Subcutaneous preadipocyte (primary cell): ENCODE measurements around the genes MRGPRE and ART1.

- CAGE, long polyA plus RNA: no peak
These were observed 24.1 kb downstream of the NAP1L4 start for GRCh38 chr11:2968082-2968281.

DNA sequence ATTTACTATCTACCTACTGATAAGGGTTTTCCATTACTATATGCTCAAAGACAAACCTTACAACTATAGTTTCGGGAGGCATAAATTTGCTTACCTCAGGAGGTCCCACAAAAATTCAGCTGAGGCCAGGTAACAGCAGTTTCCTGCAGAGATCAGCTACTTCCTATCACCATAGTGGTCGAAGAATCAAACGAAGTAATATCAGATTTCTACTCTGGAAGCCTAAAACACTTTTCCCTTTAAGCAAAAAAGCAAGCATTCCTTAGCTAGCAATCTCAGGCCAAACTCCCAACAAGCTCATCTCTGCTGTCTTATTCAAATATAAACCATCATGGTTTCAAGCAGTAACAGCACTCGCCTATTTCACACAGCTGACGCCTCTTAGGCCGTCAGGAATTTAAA lies 3.1 kb downstream of the NAP1L4 start:
- CAGE, long polyA plus RNA: no peak

- CAGE, long polyA plus RNA: no peak
These were observed 21.9 kb upstream of the NAP1L4 start for GRCh38 chr11:3013840-3014603.

DNA sequence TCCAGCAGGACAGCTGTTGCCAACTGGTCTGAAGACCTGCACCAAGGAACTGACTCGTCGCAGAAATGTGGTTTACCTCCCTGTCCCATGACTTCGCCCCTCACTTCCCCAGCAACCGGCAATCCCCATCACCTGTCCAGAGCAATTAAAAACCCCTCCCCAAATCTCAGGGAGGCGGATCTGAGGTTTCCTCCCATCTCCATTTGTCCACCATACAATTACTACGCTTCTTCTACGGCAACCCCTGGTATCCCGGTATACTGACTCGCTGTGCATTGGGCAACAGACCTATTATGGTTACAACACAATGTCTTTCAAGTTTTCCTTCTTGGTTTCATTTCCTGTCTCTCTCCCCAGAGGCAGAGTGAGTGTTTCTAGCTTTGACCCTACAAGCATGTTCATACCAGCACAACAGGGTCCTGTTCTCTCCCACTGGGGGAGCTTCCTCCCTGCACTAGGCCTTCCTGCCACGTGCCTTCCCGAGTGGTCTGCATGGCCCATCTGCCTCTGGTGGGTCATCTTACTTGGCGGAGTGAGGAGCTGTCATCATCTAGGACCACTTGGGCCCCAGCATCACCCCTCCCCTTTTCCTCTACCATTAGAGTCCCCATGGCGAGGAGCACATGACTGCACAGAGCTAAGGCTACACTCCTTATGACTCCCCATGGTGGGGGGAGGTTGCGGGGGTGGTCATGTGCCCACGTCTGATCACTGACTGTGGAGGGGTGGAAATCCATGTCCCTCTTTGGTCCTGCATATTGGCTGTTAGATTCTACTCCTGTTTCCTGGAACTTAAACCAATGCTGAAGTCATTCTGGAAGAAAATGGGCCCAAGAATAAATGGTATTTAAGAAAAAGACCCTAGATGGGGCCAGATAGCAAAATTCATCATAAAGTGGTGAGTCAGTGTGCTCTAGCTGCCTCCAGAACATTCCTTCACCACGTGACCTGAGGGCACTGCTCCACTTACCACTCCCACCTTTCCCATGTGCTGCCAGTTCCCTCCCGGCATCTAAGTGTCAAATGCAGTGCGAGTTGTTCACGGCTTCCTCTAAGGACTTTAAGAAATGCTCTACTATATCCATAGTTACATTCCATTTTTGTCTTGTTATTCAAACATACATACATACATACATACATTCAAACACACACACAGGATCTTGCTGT lies 30.5 kb upstream of the NAP1L4 start:
- CAGE, long polyA plus RNA: no peak

DNA sequence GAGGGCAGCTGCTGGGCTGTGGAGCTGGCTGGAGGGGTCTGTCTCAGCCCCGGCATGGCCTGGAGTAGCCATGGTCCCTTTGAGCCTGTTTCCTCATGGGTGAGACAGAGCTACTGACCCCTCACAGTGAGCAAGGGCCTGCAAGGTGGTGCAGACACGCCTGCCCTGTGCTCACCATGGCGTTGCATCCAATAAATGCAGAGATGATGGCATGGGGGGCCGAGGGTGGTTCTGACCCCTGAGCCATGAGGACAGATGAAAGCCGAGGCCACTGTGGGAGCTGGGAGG lies 33.5 kb upstream of the CARS1 start:
- CAGE, long polyA plus RNA: no peak

DNA sequence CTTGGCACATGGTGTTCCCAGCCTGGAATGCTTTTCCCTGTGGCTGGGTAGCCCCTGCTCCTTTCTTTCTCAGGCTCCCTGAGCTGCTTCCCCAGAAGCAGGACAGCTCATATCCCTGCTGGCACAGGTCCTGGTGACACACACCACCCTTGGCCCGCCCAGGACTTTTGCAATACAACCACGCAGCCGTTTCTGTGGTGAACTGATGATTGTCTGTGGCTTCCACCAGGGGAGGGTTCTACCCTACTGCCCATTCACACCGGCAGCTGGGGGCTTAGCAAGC lies 40.7 kb downstream of the OSBPL5 start:
- CAGE, long polyA plus RNA: no peak

GRCh38 chr11:3127330-3127598 lies 37.8 kb downstream of the OSBPL5 start:
- CAGE, long polyA plus RNA: no peak

GRCh38 chr11:3164224-3164585 lies 905 bp downstream of the OSBPL5 start:
- CAGE, long polyA plus RNA: no peak

DNA sequence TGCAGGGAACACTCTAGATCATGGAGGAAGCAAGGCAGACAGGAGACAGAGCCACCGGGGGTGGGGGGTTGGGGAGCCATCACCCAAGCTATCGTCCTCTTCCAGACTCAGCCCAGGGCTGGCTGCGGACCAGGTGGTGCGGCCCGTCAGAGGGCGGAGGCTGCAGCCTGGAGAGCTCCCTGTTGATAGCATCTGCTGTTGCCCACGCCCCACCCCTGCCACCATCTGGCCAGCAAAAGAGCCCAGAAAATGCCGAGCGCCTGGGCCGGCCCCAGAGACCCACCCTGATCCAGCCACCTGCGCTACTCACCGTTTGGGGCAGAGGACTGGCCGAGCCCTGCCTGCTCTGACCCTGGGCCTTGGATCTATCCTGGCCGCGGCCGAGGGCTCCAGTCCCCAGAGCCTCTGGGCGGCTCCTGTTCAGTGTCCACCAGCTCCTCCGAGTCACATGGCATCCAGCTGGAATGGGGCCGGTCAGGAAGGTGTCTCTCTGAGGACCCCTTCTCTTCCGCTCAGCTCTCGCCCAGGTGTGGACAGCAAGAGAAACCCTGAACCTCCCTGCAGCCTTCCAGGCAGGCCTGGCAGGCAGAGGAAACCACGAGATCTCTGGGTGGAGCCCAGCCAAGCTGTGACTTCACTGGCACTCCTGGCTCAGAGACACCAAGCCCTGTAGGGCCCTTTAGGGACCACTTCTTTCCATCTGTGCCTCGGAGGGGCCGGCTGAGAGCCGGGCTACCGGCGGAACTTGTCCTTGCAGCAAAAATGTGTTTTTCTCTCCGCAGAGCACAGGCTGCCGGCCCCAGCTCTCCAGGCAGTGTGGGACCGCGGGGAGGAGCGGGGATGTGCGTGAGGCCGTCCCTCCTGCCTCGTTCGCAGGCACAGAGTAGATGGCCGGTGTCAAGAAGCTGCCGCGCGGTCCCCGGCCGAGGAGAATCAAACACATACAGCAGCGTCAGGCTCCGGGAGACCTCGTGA lies at the start of gene MRGPRE:
TSS of gene MRGPRE (minus strand) at position 587 of the 975 bp plus-strand sequence.
- CAGE, long polyA plus RNA: no peak

- CAGE, long polyA plus RNA: no peak
These were observed 43.2 kb upstream of the ZNF195 start for GRCh38 chr11:3422119-3422558.

DNA sequence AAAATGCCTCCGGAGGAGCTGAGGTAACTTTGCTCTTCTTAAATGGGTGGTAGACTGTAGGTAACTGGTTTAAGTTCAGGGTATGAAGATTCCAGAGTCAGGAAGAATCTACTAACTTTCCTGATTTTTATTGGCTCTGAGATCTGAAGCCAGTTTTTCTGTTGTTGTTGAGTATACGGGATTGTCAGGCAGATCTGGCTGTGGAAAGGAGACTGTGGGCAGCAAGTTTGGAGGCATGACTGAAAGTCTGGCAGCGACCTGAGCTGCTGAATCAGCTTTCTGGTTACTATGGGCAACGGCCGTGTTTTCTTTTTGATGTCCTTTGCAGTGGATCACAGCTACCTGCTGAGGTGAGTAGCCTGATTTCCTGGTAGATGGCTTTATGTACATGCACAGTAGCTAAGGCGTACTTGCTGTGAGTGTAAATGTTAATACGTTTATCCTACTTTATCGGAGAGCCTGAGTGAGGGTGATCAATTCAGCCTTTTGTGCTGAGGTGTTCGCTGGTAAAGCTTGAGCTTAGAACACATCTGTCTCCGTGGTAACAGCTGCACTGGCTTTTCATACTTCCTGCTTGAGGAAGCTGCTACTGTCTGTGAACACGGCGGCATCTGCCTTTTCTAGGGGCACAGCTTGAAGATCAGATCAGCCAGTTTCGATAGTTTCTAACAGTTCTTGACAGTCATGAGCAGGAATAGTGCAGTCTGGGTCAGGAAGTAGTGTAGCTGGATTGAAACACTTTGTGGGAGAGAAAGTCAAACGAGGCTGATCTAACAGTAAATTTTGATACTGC lies 129.7 kb downstream of the ART5 start:
- CAGE, long polyA plus RNA: no peak

- CAGE, long polyA plus RNA: no peak
These were observed 15.6 kb downstream of the ART5 start for GRCh38 chr11:3626145-3626656.

- CAGE, long polyA plus RNA: no peak
These were observed at the start of gene ART1 for GRCh38 chr11:3644157-3645193. TSS of gene ART1 (plus strand) at chr11:3645128.

DNA sequence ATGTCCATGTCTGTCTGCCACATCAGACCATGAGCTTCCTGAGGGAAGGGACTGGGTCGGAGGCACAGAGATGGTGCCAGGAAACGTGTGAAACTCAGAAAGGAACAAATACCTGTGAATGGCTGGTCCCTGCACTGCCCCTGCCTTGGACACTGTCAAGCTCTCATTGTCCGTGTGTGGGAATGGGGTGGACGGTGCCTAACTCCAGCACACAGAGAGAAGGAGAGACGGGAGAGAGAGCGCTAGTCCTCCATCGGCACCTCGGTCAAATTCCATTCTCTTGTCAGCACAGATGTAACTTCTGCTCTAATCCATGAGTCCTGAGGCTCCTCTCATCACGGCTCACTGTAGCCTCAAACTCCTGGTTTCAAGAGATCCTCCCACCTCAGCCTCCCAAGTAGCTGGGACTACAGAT lies 6.5 kb downstream of the CHRNA10 start:
- CAGE, long polyA plus RNA: no peak

DNA sequence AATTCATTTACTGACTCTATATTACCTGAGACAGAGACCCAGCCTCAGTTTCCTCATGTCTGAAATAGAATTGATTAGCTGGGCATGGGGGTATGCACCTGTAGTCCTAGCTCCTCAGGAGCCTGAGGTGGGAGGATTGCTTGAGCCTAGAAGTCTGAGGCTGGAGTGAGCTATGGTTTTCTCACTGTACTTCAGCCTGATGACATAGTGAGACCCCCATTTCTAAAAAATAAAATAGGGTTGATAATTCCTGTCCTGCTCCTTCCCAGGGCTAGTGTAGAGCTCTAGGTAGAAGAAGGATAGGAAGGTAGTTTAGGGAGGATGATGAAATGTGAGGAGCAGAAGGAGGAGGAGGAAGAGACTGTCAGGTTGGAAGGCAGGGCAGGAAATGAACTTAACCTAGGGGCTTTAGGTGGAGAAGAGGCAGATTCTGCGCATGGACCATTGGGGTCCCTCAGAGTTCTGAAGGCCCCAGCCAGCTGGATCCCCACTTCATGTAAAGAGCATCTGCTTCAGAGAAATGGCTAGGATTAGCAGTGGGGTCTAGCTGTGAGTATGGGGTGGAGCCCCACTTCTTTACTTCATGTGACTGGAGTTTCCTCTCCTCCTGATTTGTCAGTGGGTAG lies 4.0 kb downstream of the PGAP2 start:
- CAGE, long polyA plus RNA: no peak

DNA sequence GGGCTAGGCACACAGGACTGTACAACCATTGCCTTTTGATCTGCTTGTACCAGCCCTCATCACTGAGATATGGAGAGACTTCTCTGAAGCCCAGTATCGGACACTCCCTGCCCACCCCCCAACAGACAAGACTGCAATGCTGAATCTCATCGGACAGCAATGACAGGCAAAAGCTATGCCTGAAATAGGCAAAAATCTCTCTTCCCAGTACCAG lies 6.5 kb downstream of the RHOG start:
- CAGE, long polyA plus RNA: no peak

DNA sequence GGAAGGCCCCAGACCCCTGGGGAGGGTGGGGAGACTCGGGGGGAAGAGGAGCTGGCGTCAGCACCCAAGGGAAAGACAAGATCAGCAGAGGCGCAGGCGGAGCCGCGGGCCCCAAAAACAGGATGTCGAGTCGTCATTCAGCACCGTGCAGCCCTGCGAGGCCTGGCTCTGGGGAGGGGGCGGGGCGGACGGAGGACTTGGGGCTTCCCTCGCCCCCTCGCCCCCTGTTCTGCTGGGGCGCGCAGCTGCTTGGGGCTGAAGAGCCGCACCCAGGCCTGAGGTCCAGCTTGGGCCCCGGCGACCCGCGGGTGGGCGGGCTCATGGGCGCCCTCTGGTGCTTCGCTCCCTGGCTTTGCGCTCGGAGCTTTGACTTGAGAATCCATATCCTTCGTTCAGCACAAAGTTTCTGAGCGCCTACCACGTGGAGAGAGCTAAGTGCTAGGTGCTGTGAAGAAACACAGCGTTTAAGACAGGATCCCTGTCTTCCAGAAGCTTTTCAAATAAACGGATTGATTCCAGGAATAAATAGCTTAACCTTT lies 716 bp upstream of the RHOG start:
- CAGE, long polyA plus RNA: no peak

DNA sequence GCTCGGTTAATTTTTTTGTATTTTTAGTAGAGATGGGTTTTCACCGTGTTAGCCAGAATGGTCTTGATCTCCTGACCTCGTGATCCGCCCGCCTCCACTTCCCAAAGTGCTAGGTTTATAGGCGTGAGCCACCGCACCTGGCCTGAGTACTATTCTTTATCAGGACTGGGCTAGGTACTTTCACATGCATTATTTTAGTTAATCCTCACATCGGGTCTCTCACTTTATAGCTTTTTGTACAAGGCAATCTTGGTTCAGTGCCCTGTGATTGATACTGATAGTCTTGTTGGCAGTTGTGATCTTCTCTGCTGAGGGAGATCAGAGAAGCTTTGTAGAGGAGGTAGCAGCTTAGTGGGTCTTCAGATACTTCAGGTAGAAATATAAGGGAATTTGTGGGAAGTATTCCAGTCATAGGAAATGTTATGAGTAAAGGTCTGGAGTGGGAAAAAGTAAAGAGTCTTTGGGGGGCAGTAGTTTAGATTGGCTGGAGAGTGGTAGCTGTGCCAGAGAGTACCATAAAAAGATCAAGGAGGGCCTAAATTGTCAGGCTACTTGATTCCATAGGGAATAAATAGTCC lies 13.8 kb downstream of the STIM1 start:
- CAGE, long polyA plus RNA: no peak

DNA sequence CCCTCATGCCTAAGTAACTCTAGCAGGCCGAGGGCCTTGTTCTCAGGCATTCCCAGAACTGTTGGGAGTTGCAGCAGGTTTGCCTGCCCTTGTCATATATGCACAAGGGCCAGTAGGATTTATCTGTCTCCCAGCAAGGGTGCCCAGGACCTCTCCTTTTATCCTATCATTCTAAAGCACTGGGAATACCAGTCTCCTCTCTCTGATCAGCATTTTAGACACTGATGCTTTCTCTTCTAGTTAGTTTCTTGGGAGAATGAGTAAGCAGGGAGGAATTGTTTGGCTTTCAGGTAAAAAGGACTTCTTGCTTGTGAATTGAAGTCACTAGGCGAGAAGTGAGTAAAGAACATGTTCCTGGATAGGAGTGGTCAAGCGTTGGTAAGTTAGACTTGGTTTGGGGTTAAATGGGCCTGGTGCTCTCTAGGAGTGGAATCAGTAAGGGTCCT lies 22.2 kb downstream of the STIM1 start:
- CAGE, long polyA plus RNA: no peak

DNA sequence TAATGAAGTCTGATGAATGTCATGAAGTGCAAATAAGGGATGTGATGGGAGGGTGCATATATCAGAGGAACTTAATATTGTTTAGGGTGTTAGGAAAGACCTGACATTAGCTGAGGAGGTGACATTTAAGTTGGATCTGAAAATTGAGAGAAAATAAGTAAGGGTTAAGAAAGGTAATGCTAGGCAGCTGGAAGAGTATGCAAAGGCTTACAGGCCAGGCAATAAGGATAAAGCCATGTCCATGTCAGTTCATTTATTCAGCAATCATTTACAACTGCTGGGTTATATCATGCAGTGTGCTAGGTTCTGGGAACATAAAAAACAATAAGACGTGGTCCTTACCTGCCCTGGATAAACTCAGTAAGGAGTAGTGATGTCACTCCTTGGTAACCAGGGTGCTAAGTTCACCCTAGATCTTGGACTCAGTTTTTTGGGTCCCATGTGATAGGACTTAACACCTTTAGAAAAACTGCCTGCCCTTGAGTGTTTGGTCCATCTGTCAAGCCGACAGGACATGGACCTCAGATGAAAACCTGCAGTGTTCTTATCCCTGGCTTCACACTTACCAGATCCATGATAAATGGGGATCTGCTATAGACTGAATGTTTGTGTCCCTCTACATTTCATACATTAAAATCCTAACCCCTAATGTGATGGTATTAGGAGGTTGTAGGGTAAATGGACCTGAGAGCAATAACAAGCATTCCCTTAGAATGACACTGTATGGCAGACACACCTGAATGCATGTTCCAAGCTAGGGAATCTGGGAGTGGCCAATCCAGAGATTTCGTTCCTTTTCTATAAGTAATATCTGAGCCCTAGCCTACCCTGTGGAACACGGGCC lies 75.8 kb downstream of the STIM1 start:
- CAGE, long polyA plus RNA: no peak